Parotid gland (tissue), 1 donor: ENCODE measurements around the gene MYLIP.

GRCh38 chr6:13573704-13574022 lies 738 bp upstream of the SIRT5 start:
- PRO-cap = no peak

GRCh38 chr6:13614080-13615036 lies 777 bp upstream of the NOL7 start:
- PRO-cap = no peak

DNA sequence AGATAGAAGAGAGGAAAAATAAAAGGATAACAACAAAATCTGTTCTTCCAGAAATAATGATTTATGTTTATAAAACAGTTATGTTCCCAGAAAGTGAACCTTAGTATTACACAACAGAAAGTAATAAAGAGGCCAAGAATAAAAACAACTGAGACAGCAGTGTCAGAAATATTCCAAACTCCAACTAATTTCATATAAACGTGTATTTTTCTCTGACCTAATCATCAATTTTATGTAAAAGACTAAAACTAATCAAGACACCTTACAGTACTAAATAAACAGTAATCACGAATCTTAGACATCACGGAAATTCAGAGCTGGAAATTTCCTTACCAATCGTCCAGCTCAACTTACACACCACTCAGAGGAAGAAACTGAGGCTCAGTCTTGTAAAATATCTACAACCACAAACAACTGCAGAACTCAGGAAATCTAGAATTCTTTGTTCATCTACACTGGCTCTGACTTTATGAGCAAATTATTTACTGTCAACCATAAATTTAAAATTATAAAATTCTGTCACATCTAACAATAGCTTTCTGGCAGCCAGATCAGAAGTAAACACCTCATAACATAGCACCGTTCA lies 2.6 kb downstream of the RANBP9 start:
- PRO-cap = no peak

DNA sequence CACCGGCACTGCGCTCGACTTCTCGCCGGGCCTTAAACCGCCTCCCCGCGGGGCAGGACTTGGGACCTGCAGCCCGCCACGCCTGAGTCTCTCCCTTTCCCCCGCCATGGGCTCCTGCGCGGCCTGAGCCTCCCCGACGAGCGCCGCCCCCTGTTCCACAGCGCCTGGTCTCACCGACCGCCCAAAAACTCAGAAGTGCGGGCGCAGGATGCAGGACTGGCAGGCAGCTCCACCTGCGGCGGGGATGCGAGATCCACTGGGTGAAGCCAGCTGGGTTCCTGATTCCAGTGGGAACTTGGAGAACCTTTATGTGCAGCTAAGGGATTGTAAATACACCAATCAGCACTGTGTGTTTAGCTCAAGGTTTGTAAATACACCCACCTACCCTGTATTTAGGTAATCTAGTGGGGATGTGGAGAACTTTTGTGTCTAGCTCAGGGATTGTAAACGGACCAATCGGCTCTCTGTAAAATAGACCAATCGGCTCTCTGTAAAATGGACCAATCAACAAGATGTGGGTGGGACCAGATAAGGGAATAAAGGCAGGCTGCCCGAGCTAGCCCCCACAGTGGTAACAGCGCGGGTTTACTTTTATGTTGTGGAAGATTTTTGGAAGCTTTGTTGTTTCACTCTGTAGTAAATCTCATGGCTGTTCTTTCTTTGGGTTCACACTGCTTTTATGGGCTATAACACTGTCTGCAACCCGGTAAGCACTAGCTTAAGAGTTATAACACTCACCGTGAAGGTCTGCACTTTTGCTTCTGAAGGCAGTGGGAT lies 31.9 kb upstream of the RANBP9 start:
- PRO-cap = no peak

GRCh38 chr6:14108590-14109484 lies 8.7 kb upstream of the CD83 start:
- PRO-cap = unidirectional peak, minus-strand start at chr6:14109068

DNA sequence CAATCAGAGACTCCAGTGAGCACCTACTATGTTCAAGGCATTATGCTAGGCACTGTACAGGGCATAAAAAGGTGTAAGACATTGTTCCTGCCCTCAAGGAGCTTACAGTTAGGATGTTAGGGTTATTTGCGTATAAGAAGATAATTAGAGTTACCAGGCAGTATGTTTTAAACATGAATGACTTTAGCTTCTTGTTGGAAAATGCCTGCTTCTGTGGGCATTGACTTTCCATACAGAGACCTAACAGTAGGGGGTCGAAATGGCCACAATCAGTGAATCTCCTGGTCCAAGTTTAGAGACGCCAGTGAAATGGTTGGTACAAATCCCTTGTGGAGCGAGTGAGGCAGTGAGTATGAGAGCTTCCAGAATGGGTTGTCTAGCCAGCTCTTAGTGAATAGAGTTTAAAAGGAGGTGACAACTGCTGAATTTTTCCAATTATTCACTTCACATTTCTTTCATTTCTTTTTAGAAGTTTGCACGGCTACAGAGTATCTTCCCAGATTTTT lies 17.1 kb downstream of the CD83 start:
- PRO-cap = no peak

DNA sequence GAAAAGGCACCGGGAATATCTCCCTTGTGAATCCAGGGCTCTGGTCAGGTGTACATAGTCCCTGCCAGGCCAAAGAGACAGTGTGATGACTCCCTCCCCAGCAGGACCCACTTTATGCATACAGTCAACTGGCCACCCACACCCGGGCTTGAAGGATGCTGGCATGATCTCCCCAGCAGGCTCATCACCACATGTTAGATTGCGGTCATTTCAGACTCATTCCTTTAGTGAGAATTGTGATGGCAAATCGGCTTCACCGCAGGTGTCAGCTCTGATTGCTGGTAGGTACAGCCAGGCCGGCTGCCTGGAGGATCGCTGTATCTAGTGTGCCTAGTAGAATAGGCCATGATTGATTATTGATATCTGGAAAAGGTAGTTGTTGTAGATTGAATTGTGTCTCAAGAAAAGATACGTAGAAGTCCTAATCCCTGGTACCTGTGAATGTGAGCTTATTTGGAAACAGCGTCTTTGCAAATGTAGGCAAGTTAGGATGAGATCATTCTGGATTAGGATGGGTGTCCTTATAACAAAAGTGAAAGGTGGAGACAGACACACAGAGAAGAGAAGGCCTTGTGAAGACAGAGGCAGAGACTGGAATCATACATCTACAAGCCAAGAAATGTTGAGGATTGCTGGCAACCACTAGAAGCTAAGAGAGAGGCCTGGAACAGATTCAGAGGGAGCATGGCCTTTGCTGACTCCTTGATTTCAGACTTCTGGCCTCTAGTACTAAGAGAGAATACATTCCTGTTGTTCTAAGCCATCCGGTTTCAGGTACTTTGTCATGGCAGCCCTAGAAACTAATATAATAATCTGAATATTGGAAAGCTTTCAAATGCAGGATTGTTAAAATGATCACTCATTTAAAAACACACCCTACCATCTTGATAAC lies 24.7 kb downstream of the CD83 start:
- PRO-cap = no peak

DNA sequence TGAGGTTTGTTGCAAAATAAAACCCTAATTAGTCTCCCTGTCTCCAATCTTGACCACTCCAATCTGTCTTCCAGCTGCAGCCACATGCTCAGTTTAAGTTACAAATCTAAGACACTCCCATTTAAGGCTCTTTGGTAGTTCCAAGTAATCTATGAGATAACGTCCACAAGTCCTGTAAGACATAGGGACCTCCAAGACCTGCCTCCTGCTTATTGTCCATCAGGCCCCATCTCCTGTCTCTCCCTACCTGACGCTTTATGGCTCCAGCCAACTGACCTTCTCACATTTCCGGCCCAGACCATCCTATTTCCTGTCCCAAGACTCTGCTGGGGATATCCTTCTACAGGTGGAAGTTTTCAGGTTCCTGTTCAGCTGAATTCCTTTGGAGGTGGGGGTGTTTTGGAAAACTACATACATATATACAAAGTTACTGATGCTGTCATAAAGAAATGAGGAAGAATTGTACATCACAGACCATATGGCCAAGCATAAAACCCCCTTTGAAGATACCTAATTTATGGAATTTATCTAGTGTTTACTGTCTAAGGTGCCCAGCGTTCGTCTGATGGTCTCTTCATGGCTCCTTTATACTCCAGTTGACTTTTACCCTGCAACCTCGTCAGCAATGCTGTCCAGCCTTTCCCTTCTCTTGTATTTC lies 36.5 kb downstream of the CD83 start:
- PRO-cap = no peak

GRCh38 chr6:14621953-14622414 lies 504.4 kb downstream of the CD83 start:
- PRO-cap = no peak

GRCh38 chr6:14729591-14730022 lies 516.3 kb upstream of the JARID2 start:
- PRO-cap = no peak

- PRO-cap = no peak
Measured at GRCh38 chr6:14759987-14760382, 485.9 kb upstream of the JARID2 start.

- PRO-cap = no peak
Measured at GRCh38 chr6:15266146-15266666, 20.3 kb downstream of the JARID2 start.

DNA sequence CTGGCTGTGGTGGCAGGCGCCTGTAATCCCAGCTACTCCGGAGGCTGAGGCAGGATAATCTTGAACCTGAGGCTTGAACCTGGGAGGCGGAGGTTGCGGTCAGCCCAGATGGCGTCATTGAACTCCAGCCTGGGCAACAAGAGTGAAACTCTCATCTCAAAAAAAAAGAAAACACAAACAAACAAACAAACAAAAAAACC lies 41.0 kb downstream of the JARID2 start:
- PRO-cap = no peak

- PRO-cap = no peak
Measured at GRCh38 chr6:15291267-15291709, 45.4 kb downstream of the JARID2 start.

GRCh38 chr6:15476737-15477511 lies 185.9 kb downstream of the DTNBP1 start:
- PRO-cap = no peak

DNA sequence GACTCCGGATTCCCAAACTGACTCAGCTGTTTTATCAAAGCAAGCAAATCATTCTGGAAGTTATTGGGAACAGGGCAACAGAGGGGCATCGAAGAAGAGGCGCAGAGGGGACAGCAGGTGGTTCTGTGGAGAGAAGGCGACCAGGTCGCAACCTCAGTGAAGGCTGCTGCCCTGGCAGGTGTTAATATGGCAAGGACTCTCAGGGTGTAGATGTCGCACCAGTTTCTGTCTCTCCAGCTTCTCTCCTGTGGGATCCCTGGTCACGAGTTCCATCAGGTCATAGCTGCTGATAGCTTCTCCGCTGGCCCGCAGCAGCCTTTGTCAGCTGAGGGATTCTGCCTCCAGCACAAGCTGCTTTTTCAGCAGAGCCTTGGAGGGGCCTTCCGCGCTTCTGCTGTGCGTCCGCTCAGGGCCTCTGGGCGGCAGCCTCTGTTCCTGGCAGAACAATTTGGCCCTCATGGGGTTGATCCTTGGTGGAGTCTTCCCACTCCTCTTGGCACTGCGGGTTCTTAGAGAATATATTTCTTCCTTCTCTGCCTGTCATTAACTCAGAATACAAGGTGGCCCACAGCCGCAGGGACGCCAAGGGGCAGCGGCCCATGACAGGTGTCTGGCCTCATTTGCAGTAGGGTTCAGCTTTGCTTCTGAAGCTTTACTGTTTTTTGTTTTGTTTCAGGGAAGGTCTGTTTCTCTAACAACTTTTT lies 158.9 kb downstream of the DTNBP1 start:
- PRO-cap = no peak

GRCh38 chr6:15994846-15995285 lies 134.0 kb upstream of the MYLIP start:
- PRO-cap = no peak

GRCh38 chr6:16128976-16129839 lies at the start of gene MYLIP:
Gene MYLIP, plus strand, starts transcription at chr6:16129086.
- PRO-cap = bidirectional peak, plus-strand start at chr6:16129086, minus-strand start at chr6:16128904

- PRO-cap = bidirectional peak, plus-strand start at chr6:16130003, minus-strand start at chr6:16129920
Measured at GRCh38 chr6:16129840-16130153, 911 bp downstream of the MYLIP start.

GRCh38 chr6:16130154-16130767 lies 1.4 kb downstream of the MYLIP start:
- PRO-cap = no peak